ENCODE data around the genes LCE1D, SPRR2B, S100A5 and S100A13.

- RRBS = no CpG with 5 or more reads among the region's 10 CpGs
Measured at GRCh38 chr1:151537003-151537607, 3.0 kb upstream of the TUFT1 start.

- RRBS = no CpG with 5 or more reads among the region's 7 CpGs
Measured at GRCh38 chr1:151539378-151539978, 631 bp upstream of the TUFT1 start.

DNA sequence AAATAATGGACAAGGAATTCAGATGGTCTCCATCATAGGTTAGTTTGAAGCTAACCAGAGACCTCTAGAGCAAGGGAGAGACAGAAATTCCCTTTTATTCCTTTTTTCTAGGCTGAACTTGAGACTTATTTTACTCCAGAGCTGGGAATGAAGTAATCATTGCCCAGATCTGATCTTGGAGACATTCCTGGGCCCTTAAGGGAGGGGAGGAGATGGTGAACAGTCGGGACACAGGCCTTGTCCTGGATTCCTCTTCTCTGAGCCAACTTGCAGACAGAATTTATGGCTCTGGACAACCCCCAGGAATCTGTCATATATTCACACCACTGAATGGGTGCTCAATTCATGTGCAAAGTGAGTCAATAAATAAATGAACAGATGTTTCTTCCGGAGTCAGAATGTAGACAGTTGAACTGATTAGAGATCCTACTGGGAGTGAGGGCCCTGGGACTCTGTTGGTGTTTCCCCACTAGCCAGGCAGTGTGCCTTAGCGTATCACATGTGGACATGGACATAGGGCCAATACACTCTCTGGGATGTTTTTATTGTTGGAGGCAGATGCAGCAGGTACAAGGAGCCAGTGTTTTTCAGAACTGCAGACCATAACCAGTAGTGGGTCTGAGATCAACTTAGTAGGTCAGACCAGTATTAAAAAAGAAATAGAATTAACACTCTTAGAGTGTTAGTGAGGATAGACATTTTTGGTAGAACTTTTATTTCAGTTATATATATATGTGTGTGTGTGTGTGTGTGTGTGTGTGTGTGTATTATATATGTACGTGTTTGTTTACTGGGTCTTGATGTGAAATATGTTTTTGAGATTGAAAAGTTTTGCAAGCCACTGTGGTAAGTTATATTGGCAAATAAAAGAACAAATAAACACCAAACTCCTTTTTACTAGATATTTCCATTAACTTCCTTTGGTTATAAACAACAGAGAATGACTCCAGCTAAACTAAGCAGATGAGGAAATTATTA, 2.8 kb downstream of the TUFT1 start:
- RRBS = no CpG with 5 or more reads among the region's 4 CpGs

GRCh38 chr1:151654120-151654467, 42.2 kb downstream of the SNX27 start:
- RRBS = no CpG with 5 or more reads among the region's 6 CpGs

DNA sequence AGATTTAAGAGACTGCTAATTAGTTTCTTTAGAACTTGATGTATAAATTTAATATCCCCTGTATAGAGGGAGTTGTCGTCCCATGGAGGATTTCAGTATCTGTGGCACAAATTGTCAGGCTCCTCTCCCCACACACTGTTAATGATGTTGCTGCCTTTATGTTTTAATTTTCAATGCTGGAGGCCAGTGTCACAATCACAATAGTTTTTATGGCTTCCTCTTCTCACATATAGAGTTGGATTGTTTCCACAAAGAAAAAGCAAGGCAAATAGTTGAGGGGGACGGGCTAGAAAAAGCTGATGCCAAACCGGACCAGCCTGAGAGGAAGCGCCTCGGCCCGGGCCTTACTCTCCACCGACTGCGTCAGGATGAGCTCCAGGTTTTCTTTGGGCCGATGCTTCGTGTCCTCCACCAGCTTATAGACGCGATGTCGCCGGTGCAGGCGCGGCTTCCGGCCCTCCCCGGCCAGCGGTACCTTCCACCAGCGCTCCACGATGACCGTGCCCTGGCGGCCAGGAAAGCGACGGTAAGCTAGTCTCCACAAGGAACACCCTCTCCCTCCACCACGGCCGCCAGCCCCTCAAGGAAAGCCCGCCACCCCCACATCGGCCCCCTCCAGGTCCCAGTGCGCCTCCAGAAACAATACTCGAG, 529 bp downstream of the MRPL9 start:
- RRBS = 5% methylated on average over 8 of the region's 31 CpGs

DNA sequence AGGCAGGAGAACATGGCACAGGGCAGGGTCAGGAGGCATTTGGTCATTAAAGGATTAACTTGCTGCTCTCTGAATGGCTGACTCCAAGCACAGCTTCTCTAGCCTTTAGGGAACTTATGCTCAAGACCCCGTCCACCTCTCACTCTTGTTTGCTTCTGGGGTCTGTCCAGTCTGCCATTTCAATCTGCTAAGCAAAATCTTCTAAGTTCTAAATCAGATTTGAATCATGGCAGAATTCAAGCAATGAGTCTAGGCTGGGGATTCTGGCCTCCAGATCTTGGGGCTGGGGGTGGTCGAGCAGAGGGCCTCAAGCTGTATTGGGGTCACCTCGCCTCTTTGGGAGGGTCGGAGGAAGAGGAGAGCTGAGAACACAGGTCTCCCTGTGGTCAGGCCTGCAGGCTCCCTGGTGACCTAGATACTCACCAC, 10.3 kb upstream of the LINGO4 start:
- RRBS = no CpG with 5 or more reads among the region's 4 CpGs

DNA sequence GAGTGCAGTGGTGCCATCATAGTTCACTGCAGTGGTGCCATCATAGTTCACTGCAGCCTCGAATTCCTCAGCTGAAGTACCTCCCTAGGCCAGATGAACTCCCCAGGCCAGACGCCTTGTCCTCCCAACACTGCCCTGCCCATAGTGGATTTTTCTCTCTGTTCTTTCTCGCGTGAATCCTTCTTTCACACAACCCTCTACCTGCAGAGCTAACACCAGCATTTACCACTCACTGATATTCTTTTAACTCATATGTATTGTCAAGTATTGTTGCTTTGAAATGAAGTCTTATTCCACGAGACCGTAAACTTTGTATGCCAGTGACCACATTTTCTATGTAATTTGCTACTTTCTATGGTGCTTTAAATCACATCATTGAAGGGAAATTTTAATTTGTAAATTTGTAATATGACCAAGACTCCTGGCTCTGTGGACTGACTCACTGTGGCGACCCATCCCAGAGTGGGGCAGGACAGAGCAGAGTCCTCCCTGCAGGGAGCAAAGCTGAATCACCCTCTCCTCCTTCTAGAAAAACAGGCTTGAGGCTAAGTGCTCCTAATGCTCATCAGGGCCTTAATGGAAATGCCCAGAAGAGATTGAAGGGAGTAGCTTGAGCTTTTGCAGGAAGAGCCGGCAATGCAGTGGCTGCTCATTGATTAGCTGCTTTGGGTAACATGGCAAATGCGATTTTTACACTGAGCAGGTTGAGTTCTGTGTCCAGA, 17.0 kb downstream of the S100A10 start:
- RRBS = no CpG with 5 or more reads among the region's 9 CpGs

- RRBS = no CpG with 5 or more reads among the region's 25 CpGs
Measured at GRCh38 chr1:152108490-152108842, 6.8 kb downstream of the TCHH start.

DNA sequence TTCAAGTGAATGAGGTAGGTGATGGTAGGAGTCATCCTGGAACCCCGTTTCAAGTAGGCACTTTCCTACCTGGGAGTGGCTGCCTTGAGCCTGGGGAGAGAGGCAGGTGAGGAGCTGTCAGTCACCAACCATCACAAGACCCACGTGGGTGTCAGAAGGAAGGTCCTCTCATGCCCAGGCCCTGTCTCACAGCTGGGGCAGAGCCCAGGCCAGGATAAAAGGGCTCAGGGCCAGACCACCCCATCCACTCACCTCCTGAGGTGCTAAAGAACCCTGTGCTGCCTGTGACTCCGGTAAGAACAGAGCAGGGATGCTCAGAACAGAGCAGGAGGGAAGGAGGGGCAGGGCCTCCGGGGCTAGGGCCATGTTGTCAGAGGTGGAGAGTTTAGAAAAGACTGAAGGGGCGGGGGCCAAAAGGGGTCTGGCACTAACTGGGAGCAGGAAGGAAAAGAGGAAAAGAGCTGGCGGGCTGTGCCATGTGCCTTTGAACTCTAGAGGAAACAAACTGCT, at the start of gene LCE1D:
TSS of gene LCE1D (plus strand) at position 243 of the 510 bp plus-strand sequence.
- RRBS = 58% methylated on average over 2 of the region's 6 CpGs

DNA sequence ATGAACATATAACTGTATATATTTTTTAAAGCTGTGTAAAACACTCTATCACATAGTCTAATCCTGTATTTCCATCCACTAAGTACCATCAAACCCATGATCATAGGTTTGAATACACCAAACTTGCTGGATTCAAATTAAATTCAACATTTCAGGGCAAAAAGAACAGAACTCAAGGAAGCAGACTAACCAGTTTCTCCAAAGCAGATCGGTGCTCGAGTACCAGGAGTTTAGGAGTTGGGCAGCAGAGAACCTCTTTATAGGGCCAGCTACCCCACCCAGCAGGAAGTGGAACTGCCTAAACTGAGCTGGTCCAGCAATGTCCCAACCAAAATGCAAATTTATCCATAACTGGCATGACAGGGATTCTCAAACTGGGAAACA, at the start of gene SPRR2B:
TSS of gene SPRR2B (minus strand) at position 233 of the 384 bp plus-strand sequence.
- RRBS = no CpG with 5 or more reads among the region's 2 CpGs

DNA sequence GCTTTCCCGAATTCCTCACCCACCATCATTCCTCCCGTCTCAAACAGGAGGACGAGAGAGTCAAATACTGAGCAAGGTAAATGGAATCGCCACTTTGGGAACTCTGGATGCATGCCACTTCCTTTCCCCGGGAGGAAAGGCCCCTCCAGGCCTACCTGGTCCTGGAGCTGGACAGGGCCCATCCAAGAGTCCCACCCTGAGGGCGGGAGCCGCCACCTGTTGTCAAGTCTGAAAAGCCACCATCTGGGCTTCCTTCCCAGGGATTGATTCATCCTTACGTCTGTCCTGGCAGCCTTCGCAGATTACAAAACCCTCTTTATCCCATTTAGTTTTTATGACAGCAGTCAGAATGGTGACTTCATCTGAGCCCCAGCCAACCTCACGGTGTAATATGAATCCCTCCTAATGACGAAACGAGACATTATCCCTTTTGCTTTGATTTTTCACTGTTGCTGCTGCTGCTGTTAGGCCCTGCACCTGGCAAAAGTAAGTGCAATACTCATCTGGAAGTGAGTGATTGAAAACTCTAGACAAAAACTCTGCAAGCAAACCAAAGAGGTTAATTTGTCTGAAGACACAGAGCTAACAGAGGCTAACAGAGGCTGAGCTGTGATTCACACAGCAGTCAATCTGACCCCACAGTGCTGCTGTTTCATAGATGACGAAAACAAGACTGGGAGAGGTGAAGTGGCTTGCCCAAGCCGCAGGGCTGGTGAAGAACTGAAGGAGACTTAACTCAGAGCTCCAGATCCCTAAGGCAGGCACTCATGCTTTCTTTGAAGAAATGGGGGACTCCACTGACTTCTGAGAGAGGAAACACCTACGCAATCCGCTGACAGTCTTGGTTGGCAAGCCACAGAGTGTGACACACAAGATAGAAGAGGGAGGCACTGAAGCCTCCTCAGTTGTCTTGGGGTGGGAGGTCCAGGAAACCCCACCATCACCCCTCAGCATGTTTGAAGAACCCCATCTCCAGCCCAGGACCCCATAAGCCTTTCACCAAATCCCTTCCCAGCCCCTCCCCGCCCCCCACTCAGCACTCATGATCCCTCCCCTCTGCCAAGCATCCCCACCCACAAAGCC, 30.0 kb upstream of the S100A7 start:
- RRBS = no CpG with 5 or more reads among the region's 17 CpGs

DNA sequence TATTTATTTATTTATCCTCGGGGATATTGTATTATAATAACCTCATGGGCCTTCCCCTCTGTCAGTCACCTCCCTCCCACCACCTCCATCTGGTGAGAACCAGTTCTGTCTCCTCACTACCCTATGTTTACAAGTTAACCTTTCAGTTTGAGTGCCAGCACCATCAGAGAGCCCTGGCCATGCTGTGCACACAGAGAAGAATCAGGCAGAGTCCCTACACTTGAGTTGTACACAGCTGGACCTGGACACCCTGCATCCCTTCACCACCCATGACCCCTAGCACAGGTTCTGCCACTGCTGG, 1.3 kb downstream of the S100A5 start:
- RRBS = no CpG with 5 or more reads among the region's 1 CpG

DNA sequence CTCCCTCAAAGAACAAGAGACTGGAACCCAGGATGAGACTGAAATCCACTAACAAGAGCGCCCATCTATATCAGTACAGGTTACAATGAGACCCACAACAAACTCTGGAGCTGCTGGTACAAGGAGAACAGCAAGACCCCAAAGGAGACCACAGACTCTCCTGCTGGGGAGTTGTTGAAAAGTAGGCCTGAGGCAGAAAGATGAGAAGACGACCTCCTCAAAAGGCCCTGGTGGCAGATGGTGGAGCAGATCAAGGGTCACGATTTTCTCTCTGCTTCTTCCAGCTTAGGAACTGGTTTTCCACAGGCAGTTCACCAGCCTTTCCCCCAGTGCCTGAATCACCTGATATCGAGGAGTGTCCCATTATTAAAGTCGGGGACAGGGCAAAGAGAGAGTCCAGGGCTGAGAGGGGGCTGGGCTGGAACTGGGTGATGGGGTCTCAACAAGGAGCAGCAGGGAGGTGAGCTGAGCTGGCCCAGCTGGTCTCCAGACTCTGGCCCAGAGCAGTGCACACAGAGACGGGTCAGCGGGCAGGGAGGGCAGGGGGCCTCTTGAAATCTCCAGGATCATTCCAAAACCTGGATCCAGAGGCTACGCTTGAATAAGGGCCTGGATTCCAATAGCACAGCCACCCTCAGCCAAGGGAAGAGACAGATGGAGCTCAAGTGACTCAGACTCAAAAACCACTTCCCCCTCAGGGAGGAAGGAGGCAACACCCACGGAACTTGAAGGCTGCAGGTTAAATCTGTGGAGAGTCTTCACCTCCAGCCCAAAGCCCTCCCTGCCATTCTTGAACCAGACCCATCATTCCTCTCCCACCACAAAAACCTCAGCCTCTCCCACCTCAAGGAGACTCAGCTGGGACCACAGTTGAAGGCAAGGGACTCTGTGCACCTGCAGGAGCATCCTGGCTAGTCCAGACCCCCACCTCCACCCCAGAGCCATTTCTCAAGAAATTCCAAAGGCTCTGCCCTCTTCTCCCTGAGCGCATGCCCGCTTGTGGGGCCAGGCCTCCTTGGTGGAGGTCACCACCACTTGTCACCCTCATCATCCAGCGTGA, at the start of gene S100A5:
TSS of gene S100A5 (minus strand) at position 656 of the 1,060 bp plus-strand sequence.
- RRBS = no CpG with 5 or more reads among the region's 12 CpGs

- RRBS = no CpG with 5 or more reads among the region's 24 CpGs
Measured at GRCh38 chr1:153567517-153568296, 2.1 kb upstream of the S100A2 start.

GRCh38 chr1:153626863-153627769, at the start of gene S100A13:
Gene S100A13 (minus strand): TSS chr1:153627505.
- RRBS = 7% methylated on average over 7 of the region's 30 CpGs

DNA sequence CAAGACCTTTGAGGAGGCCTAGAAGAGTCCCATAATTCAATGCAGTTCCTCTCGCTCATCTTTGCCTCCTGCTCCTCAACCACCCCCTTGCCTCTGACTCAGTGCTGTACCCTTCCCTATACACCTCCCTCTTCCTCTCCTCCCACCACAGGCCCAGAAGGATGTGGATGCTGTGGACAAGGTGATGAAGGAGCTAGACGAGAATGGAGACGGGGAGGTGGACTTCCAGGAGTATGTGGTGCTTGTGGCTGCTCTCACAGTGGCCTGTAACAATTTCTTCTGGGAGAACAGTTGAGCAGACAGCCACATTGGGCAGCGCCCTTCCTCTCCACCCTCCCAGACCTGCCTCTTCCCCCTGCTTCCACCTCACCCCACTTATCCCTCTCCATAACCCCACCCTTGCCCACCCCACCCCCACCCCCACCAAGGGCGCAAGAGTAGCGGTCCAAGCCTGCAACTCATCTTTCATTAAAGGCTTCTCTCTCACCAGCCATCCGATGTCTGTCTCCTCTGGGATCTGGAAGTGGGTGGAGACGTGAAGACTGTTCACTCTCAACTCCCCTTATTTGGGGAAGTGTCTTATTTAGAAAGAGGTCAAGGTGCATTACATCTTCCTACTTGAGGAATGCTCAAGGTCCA, 2.2 kb upstream of the CHTOP start:
- RRBS = no CpG with 5 or more reads among the region's 8 CpGs

DNA sequence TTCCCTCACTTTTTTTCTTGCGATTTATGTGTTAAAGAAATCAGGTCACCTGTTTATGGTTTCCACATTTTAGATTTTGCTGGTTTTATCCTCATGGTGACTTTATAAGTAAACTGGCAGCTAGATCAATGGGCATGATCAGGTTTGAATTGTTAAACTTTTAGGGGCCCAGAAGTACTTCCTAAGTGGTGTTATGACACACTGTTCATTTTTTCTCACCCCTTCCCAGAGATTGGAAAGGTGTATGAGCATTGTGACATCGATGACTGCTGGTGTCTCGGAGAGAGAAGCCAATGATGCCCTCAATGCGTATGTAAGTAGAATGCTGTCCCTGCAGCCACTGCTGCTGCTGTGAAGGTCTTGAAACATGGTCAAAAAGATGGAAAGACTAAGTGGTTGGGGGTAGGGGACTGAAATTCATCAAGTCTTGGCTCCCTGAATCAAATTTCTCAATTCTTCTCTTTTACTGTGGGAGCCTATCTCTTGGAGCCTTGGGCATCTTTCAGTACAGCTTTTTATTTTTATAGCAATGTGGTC, 12.6 kb downstream of the INTS3 start:
- RRBS = no CpG with 5 or more reads among the region's 4 CpGs

- RRBS = no CpG with 5 or more reads among the region's 3 CpGs
Measured at GRCh38 chr1:153768748-153769239, 6.4 kb upstream of the SLC27A3 start.

- RRBS = no CpG with 5 or more reads among the region's 3 CpGs
Measured at GRCh38 chr1:153802585-153802913, 27.3 kb downstream of the SLC27A3 start.

Data from islet of Langerhans (tissue), 1 donor.